Diencephalon (tissue), 2 donors: ENCODE measurements around a stretch of chr17.

DNA sequence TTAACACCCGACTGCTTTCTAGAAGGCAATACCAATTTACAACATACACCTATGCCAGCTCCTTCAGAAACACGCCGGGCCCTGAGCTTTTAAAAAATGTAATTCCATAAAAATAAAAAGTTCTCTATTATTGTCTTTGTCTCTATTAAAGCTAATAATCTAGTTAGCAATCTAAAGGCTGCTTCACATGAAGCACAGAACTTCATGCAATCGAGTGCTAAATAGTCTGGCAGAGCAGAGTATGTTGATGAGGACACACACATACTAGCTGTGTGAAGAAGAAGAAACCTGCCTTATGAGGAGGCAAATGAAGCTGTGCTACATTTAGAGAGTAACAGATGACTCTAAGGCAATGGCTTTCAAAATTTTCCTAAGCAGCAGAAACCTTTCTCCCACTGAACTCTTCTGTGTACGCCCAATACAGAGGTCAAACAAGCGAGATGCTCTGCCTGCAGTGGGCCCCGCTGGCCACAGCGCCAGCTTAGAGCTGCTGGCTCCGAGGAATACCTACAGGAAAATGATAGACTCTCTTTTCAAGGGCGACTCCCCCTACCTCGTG is 39.3 kb downstream of the GNA13 start:
- RAMPAGE, long total RNA: no peak

DNA sequence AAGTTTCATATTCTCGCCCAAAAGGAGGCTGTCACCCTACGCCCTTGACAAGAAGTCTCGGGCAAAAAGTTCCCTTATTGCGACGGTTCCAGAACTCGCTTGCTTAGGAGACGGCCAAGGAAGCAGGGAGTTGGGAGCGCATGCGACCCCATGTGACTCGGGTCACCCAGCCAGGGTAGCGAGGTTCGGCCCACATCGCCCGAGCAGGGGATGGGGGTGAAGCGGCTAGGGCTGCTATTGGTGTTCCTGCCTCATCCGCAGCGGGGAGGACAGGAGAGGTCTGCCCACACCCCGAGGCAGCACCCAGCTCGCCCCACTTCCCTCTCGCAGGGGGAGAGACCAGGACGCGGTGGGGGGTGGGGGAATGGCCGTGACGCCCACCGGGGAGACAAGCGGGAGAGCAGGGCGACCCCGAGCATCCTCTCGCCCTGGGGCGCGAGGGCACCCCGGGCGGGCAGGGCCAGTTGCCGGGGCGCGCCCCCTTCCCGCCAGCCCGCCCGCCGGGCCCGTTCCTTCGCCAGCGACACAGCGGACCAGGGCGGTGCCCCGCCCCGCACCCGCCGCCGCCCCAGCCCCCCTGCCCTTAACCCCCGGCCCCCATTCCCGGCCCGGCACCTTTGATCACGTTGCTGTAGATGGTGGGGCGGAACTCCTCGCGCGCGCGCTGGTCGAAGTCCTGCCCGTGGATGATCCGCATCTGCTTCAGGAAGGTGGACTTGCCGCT is 682 bp downstream of the GNA13 start:
- RAMPAGE, long total RNA: no peak

DNA sequence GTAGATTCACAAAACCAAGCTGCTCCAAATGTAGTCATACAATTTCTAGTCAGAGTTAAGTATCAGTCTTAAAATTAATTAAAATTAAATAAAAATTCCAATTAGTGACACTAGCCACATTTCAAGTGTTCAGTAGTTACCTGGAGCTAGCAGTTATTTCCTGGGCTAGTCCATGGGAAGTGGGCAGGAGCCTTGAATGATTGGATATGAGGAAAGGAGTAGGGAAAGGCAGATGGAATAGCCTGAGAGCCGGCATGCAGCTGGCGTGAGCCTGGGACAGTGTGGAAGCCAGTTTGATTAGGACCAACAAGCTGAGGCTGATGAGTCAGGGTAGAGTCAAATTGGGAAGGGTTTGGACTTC is 15.2 kb upstream of the GNA13 start:
- RAMPAGE, long total RNA: no peak

DNA sequence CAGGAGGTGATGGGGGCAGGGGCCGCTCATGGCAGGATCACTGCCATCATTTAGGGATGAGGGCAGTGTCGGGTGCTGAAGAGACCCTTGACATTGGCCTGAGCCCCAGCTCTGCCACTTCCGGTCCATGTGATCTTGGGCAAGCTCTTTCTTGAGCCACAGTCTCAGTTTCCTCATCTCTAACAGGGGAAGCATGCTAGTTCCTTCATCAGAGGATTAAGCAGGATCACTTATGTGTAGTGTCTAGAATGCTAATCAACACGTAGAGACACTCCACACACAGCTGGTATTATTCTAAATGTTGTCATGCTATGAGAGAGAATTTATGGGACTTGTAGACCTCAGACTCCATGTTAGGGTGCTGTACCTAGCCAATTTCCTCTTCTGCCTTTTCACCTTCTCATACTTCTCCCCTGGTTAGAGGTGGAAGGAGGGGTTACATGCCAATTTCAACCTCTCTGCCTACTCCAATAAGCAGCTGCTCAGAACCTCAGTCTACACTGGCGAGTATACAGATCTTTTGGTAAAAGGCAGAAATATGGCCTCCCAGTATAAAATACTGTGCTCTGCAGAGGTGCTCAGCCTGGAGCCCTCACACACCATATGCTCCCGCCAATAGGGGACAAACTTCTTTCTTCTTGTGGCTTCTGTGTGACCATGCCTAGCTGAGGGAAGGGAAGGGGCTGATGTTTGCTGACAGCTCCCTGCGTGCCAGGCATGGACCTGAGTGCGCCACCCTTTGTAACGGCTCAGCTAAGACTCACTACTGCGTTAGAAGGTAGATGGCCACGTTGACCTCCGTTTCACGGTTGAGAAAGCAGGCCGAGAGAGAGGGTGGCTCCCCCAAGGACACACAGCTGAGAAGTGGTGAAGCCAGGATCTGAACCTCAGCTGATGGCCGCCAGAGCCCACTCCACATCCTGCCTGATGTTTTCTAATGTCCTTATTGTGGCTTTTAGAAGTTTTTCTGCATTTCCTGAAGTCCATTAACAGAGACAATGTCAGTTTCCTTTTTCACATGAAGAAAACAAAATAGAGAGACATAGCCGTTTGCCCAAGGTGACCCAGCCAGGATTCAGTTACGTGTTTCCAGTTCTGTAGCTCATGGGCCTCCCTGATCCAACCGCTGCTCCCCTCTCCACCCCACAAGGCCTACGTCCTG is 44.8 kb downstream of the RGS9 start:
- RAMPAGE, long total RNA: no peak

GRCh38 chr17:65560103-65560662 is 1.3 kb downstream of the AXIN2 start:
- RAMPAGE, long total RNA: no peak

- RAMPAGE, long total RNA: no peak
Measured at GRCh38 chr17:66227823-66228125, 1.4 kb downstream of the APOH start.

DNA sequence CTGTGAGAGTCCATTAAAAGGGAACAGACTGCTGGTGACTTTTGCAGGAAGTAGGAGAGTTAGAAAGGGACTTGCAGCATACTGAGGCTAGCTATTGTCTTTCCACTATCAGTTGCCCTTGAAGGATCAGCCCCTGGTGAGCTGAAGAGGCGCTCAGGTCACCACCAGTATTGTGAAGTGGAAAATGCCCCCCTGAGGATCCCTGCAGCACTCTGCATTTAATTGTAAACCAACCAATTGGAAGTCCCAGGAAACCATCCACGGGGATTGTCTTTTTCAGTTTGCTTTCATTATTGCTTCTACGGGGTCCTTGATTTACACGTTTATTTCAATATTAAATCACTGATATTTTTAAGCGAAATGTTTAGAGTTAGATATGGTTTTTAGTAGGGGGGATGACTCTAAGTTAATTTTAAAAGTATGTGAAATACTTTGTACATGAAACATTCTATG is 2.5 kb downstream of the PRKCA start:
- RAMPAGE, long total RNA: no peak

DNA sequence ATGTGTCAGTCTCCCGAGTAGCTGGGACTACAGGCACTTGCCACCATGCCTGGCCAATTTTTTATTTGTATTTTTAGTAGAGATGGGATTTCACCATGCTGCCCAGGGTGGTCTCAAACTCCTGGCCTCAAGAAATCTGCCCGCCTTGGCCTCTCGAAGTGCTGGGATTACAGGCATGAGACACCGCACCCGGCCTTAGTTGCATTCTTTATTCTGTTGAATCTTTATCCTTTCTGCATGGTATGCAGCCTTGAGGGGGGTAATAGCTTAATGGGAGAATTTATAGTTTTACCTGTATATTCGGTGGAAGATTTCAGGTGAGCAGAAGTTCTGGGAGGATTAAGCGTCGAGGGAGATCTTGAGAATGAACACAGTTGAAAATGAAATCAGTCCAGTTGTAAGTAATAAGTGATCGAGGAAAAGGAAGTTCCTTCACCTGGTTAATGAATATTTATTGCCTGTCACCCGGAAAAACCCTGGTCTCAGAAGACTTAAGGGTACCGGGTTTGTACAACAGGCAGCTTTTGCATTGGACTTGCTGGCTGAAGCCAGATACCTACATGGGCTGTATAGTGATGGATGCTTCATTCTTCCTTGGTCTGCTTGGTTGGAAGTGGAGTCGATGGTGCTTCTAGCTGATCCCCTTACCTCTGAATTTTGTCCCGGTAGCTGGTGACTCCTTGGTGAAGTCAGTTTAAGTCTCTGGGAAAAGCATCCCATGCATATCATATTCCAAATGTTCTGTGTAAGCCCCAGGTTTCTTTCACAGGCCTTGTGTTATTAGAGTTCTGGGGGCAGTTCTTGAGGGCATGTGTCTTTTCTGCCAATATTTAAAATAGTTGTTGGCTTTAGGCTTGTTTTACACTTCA is 72.7 kb downstream of the PRKCA start:
- RAMPAGE, long total RNA: no peak

GRCh38 chr17:66399047-66399294 is 96.6 kb downstream of the PRKCA start:
- RAMPAGE, long total RNA: no peak

DNA sequence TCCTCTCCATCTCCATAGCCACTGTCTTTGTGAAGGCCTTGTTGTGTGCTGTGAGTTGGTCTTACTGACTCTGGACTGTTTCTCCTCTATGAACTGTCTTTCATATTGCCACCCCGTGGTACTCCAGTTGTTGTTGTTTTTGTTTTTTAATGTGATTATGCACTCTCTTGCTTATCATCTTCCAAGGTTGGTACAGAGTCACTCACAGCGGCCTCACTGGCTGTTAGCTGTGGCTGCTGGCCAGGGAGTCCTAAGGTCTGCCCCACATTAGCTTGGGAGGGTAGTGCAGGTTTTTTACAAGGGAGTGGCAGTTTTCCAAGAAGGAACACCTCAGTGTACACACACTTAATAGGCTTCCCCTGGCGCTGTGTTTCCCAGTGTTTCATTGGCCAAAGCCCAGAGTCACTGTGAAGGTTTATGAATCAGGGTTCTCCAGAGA is 206.3 kb downstream of the PRKCA start:
- RAMPAGE, long total RNA: no peak

DNA sequence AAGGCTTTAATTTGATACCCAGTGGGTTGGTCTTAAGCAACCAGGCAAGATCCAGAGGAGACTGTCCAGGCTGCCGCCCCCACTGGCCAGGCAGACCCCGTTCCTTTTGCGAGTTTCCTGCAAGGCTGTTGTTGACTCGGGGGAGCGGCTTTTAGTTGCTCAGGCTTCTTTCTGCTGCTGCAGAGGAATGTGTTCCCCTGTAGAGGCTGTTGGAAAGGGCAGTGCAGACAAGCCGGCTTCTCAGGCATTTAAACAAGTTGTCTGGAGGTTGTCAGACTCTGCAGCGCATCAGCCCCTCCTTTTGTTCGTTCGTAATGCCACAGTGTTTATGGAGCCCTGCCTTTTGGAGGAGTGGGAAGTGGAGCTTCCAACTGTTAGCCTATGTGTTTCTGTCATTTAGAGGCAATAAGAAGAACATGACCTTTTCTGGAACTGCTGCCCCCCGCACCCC is 231.2 kb downstream of the PRKCA start:
- RAMPAGE, long total RNA: no peak

GRCh38 chr17:66724662-66725082 is 110.2 kb upstream of the CACNG5 start:
- RAMPAGE, long total RNA: no peak

DNA sequence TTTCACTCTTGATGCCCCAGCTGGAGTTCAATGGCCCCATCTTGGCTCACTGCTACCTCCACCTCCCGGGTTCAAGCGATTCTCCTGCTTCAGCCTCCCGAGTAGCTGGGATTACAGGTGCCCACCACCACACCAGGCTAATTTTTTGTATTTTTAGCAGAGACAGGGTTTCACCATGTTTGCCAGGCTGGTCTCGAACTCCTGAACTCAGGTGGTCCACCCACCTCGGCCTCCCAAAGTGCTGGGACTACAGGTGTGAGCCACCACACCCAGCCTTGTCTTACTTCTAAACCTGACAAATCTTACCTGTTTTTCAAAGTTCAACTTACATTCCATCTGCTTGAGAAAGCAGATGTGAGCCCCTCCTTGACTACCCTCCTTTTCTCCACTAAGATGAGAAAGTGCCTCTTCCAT is 73.1 kb downstream of the HELZ start:
- RAMPAGE, long total RNA: no peak

DNA sequence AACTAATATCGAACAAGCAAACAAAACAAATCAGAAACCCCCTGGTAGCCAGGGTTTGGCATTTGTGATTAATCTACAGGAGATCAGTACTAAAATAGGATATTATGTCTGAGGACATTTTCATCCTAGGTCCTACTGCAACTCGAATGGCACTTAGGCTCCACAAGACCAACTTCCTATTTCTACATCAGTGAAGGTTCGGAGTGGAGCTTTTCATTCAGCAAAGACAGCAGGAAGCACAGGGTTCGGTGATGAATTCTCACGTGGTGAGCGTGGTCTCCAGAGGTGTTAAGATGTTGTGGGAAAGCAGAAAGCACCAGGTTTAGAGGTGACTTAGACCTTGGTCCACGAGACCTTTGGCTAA is 13.8 kb upstream of the HELZ start:
- RAMPAGE, long total RNA: no peak

DNA sequence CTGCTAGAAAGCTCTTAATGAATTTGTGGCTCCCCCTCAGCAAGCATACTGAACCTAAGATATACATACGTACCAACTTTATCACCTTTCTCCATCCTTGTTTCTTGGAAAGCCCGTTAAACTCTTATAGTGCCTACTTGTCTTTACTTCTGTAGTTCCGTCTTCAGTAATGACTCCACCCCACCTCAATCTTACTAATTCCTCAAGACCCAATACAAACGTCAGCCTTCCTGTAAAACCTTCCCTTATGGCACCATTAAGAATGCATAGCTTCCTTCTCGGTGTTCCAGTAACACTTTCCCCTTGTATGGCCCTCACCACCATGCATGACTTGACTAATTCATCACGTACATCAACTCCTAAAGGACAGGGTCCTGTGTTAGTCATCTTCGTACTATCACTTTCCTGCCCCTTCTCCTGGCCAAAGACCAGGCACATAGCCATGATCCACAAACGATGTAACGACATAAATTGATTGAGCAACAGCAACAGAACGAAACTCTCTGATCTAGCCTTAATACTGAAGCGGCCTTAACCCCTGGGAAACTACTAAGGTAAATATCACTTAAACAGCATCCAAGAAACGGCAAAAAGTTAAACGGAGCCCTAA is 708 bp downstream of the PSMD12 start:
- RAMPAGE, long total RNA: no peak

GRCh38 chr17:67490985-67491497 is 114.0 kb downstream of the PITPNC1 start:
- RAMPAGE, long total RNA: no peak

DNA sequence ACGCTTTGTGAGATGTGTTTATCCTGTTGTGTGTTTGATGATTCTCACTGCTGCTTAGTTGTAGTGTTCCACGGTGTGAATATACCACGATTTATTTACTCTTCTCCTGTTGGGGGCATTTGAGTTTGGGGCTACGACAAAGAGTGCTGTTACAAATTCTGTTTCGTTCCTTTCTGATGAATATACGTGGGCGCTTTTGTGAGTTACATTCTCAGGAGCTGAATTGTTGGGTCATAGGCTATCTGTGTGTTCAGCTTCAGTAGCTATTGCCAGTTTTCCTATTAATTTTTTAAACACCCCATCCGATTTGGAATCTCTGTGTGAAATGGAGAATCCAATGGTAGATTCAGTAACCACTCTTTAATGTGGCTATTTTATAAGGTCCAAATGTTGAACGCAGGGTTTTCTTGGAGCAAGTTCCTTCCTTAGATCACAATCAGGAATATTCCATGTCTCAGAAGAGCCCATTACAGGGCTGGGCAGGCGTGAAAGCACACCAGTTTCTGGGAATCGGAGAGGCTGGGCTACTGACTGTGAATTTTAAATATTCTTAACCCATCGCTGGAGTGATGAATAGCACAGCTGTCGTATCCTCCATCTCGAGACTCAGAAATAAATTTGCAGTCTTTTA is 115.8 kb downstream of the PITPNC1 start:
- RAMPAGE, long total RNA: no peak

DNA sequence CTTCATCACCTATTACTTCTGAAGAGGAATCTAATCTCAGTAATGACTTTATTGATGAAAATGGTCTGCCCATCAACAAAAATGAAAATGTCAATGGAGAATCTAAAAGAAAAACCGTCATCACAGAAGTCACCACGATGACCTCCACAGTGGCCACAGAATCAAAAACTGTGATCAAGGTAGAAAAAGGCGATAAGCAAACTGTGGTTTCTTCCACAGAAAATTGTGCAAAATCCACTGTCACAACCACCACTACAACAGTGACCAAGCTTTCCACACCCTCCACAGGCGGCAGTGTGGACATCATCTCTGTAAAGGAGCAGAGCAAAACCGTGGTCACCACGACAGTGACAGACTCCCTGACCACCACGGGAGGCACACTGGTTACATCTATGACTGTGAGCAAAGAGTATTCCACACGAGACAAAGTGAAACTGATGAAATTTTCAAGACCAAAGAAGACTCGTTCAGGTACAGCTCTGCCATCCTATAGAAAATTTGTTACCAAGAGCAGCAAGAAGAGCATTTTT is 83.7 kb downstream of the C17orf58 start:
- RAMPAGE, long total RNA: no peak

DNA sequence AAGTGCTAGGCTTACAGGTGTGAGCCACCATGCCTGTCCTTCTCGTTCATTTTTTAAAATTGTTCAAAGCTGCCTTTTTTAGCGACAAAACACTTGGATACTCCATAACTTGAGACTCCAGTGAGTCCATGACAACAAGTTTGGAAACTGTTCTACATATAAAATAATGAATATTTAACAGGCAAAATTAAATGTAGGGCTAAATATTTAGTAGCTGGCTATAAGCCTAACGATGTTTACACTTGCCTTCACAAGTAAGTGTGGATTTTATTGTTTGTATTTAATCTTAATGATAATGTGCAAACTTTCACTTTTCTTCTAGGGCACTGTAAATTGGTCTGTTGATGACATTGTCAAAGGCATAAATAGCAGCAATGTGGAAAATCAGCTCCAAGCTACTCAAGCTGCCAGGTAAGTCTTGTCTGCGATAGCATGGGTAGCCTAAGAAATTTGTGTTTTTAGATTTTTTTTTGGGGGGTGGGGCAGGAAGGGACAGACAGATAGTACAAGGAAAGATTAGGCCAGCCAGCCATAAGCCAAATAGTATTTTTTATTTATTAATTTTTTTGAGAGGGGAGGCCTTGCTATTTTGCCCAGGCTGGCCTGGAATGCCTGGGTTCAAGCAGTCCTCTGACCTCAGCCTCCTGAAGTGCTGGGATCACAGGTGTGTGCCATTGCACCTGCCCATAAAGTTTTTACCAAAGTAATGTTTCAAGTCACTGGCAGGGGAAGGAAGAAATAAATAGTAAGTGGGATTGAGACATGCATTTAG is 5.0 kb downstream of the KPNA2 start:
- RAMPAGE, long total RNA: no peak

DNA sequence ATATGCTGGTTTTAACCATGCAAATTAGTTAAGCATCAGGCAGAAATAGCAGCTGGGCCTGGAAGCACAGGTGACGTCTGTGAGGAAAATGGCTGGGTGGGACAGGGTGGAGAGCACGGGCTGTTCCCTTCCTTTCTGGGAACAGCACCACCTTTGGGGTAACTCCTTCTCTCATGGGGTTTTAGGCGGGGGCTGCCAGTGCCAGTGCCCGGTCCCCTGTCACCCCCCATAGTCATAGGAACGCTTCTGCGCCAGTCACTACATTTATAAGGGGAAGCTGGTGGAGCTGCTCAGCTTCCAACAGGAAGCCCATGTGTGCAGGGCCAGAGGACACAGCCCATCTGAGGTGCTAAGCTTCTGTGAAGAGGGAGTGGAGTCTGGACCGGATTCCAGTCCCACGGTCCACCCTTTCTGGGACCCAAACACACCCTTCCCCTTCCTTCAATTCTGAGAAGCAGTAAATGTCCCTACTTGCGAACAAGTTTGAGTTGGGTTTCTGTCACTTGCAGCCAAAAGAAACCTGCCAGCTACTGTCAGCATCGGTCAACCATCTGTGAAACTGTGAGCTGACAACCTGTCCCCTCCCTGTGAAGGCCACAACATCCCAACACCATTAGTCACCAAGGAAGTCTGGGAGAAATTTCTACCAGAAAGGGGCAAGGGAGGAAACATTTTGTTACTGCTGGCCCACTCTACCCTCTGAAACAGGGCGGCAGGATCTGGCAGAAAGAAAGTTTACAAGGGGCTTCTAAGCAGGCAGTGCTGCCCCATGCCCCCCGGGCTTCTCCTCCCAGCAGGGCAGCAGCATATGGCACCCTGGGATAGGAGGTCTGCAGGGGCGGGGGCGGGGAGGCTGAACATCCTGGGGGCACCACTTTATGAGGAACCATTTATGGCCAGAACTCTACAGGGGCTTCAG is 86.0 kb upstream of the AMZ2 start:
- RAMPAGE, long total RNA: no peak